OVCAR3 (cell line): Measurements from ENCODE around the genes BEGAIN and PPP2R5C.

DNA sequence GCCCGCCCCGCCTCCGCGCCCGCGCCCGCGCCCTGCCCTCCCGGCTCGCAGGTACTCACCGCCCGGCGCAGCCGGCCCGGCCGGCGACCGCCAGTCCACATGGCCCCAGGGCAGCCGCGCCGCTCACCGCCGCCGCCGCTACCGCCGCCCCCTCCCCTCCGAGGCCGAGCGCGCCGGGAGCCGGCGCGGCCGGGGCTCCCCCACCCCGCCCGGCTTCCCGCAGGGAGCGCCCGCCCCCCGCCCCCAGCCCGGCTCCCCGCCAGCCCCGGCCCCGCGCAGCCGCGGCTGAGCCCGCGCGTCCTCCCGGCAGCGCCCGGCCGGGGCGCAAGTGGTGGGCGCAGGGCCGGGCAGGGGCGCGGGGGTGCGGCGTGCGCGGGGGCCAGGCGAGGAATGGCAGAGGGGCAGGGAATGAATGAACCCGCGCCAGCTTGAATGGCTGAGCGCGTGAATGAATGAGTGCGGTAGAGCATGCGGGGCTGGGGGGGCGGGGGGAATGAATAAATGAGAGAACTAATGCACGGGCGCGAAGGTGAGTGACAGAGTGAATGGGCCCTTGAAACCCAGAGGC is at the start of gene BEGAIN:
Gene BEGAIN (minus strand): TSS at position 228 of the 568 bp plus-strand sequence.
- RRBS: 5% methylated on average over 30 of the region's 76 CpGs

DNA sequence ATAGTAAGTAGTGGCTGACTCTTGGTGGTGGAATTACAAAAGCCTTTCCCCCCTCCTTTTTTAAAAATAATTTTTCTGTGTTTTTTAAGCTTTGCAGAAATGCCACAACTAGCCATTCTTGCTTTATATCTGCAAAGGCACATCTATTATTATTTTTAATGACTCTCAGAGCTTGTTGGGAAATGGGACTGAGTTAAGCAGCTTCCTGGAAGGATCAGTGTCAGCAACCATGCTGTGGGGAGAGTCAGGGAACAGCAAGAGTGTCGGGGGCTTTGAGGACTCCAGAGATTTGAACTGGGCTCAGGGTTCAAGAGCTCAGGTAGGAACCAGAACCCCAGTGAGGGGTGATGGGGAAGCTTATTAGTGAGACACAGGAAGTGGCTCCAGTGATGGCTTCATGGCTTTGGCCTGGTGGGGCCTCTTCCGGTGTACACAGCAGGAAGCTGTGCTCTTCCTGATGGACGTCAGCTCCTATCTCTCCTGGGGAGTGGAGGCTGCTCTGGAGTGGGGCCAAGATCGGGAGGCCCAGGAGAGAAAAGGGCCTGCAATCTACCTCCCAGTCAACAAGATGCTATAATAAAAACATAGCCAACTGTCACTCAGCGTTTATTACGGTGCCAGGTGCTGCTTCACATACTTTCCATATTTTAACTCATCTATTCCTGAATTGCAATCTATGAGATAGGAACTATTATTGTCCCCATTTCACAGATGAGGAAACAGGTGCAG is 63.9 kb upstream of the DLK1 start:
- RRBS: no CpG with 5 or more reads among the region's 6 CpGs

GRCh38 chr14:100678573-100679015 is 48.1 kb upstream of the DLK1 start:
- RRBS: no CpG with 5 or more reads among the region's 7 CpGs

DNA sequence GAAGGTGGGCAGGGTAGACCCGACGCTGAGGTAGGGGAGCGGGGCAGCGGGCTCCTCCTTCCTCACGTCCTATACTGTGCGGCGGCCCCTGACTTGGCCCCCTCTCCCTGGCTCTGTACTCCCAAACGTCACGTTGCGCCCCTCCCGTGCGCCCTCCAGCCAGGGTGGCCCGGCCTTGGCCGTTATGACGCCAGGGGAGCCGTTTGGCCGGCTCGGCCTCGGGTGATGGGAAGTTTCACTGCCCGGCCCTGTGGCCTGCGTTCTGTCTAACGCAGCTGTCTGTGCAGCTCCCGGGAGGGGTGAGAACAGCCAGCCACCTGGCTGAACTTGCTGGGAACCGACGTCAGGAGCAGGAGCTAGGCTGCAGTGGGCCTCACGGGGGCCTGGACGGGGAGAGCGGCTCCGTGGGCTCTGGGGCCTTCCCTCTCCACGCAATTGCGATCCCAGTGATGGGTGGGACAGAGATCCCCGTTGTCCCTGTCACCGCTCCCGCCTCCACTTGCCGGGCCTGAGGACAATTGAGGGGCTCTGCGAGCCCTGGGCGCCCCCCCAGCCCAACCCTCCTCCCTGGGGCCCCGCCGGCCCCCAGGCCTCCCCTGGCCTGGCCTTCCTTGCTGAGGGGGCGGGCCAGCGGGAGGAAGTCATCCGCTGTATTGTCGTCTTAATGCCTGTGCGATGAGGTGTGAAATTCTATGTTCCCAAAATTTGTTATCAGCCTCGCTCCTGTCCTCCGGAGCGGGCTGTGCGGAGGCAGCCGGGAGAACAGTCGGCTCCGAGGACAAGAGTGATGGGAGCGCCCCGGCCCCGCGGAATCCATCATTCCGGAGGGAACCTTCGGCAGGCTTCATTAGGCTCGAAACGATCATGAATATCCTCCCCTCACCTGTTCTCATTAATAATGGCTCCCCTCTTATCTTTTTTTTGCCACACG is 17.6 kb upstream of the DLK1 start:
- RRBS: 37% methylated on average over 20 of the region's 60 CpGs

DNA sequence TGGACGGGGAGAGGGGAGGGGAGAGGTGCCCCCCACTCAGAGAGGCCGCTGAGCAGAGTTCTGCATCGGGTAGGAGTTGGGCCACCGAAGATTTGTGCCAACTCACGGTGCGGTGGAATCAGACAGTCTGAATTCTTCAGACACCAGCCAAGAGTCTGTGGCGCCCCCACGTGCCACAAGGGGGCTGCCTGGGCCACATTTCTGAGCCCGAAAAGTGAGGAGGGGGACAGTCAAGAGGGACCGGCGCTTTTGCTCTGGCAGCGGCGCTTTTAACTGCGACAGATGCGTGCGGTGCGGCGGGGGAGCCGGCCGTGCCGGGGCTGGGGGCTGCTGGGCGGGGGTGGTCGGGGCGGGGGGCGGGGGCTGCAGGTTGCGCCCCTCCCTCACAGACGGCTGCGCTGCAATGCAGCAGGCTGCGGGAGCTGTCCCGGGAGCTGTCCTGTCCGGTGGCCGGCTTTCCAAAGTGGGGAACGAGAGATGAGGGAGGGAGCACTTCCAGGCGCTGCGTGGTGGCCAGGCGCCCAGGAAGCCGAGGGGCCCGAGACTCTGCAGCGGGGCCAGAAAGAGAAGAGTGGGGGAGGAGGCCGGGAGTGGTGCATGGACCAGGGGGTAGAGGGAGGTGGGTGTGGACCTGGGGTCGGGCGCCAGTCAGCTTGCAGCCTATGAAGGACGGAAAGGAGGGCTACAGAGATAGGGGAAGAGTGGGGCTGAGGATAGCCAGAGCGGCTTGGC is 1.0 kb upstream of the RTL1 start:
- RRBS: 7% methylated on average over 13 of the region's 44 CpGs

DNA sequence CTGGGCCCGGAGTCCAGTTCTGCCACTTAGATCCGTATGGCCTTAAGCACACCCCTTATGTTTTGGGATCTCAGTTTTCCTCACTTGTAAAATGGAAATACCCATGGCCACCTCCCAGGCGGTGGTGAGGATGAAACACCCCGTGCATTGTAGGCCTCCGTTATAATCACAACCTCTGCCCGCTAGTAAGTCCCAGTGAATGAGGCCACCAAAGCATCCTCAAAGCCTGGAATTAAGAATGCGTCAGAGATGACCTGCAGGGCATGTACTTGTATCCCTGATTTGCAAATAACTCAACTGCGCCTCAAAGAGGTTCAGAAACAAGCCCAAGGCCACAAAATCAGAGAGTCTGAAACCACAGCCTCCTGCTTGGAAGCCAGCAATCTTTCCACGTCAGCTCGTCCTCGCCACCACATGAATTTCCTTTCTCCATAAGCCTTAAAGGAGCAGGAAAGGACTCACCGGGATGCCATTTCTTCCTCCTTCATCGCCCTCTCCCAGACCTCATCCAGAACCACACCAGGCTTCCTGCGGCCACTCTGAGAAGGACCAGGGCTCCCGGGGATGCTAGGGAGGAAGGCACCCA is 391.7 kb upstream of the PPP2R5C start:
- RRBS: 22% methylated on average over 4 of the region's 15 CpGs

- RRBS: no CpG with 5 or more reads among the region's 13 CpGs
Measured at GRCh38 chr14:101400882-101401344, 360.6 kb upstream of the PPP2R5C start.

DNA sequence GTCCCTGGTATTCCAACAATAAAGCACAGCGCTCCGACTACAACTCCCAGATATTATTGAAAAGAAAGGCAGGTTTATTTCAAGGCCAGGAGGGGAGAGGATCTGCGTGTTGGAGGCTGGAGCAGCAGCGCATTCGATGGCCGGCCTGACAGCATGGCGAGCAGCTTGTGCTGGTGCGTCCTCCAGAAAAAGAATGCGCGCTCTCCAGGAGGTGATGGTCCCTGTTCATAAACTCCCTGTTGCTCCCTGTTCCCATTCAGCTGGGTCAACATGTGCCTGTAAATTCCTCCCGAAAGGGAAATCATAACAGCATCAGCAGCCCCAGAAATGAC is 353.2 kb upstream of the PPP2R5C start:
- RRBS: no CpG with 5 or more reads among the region's 11 CpGs

DNA sequence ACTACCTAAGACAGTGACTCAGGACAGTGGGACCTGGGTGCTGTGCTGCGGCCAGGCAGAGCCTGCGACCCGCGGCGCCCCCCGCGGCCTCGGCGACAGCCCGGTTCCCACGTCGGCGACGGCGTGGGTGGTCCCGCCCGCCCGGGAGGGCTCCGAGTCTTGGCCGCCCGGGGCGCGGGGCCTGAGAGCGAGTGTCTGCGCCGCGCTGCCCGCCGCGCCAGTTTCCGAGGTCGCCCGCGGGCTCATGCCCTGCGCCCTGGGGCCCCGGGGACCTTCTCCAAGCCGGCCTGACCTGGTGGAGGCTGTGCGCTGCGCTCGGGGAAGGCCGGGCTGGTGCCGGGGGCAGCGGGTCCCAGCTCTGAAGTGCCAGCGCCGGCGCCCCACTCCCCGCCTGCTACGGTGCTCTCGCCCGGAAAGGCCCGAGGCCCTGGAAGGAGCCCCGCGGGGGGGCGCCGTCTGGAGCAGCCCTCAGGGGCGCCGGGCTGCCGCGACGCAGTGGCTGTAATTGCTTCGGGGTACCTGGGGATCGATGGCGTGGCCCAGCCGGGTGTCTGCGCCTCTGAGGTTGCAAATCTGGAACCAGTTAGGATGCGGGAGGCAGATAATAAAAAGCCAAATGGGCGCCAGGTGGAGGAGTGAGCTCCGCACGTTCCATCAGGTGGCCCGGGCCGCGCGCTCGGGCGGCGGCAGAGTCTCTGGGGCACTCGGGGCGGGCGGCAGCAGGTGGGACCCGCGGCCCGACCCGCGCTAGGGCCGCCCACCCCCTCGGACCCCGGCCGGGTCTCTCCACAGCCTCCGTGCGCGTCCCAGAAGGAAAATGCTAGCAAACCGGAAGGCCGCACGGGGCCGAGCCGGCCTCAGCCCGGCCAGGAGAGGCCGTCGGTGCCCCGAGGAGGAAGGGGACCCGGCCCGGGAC is 302.6 kb upstream of the PPP2R5C start:
- RRBS: 6% methylated on average over 71 of the region's 102 CpGs

GRCh38 chr14:101476903-101477424 is 284.5 kb upstream of the PPP2R5C start:
- RRBS: no CpG with 5 or more reads among the region's 12 CpGs

DNA sequence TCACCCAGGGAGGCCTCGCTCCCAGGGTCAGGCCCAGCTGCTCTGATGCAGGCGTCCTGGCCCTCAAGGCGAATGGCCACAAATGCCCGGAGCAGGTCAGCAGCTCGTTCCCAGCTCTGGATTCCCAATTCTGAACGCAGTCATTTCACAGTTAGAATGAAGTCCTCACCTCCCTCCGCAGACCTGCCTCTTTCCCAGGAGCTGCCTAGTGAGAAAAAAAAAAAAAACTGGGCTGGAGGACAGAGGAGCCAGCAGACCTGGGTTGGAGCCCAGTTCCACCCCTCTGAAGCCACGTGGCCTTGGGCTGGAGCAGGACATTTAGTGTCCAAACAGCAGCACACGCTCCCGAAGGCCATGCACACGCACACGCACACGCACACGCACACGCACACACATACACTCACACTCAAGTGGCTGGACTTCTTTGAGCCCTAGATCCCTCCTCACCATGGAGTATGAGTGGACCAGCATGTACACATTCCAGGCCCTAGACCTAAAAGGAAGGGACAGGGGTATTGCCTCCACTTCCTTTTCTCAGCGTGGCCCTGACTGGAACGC is 262.3 kb upstream of the PPP2R5C start:
- RRBS: no CpG with 5 or more reads among the region's 17 CpGs

DNA sequence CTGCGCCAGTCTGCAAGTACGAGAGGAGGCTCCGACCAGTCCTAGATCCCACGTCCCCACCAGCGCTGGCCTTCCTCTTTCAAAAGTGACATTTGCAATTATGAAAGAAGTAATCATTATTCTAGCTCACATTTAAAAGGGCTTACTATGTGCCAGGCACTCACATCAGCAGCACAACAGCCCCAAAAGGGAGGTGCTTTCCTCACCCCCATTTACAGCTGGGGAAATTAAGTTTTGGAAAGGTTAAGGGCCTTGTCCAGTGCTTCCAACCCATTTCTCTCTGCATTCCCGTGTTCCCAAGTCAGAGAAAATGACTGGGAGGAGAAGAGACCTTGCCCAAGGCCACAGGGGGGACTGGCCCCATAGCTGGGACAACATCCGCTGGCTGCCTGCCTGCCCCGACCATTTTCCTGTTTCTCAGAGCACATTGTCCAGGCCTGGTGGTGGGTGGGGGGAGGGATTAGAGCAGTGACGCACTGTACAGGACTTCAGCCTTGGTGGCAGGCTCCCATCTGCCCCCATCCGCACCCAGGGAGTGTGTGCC is 172.7 kb upstream of the PPP2R5C start:
- RRBS: no CpG with 5 or more reads among the region's 10 CpGs

DNA sequence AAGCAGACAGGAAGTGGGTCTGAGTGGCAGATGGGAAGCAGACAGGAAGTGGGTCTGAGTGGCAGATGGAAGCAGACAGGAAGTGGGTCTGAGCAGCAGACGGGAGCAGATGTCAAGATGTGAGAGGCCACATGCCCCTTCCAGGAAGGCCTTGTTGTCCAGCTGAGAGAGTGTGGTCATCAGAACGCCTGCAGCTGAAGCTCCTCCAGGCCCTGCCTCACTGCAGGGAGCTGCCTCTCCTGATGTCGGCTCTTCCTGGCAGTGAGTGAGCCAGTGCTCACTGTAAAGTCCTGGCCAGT is 165.2 kb upstream of the PPP2R5C start:
- RRBS: no CpG with 5 or more reads among the region's 3 CpGs

DNA sequence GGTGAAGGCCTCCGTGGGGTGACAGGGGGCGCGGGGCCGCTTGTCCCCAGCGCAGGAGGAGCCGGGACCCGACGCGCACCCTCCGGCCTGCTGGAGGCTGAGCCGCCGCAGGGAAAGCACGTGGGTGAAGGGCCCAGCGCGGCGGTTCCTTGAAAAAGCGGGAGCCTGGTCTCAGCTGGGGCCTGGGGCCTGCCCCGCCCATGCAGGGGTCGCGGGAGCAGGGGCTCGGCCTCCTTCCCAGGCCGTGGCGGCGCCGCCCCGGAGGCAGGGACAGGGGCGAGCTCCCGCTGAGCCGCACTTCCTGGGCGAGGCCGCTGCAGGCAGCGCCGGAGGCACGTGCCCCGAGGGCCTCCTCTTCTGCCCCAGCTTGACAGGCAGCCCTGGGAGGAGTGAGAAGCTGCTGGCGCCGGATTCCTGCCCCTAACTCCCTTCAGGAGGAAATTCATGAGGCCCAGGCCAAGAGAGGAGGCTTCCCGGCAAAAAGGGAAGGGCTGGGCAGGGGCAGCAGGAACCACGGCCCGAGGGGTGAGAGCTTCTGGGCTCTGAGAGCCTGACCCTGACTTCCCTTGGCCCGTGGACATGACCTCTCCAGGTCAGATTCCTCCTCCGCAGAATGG is 55.4 kb upstream of the PPP2R5C start:
- RRBS: 81% methylated on average over 19 of the region's 42 CpGs

DNA sequence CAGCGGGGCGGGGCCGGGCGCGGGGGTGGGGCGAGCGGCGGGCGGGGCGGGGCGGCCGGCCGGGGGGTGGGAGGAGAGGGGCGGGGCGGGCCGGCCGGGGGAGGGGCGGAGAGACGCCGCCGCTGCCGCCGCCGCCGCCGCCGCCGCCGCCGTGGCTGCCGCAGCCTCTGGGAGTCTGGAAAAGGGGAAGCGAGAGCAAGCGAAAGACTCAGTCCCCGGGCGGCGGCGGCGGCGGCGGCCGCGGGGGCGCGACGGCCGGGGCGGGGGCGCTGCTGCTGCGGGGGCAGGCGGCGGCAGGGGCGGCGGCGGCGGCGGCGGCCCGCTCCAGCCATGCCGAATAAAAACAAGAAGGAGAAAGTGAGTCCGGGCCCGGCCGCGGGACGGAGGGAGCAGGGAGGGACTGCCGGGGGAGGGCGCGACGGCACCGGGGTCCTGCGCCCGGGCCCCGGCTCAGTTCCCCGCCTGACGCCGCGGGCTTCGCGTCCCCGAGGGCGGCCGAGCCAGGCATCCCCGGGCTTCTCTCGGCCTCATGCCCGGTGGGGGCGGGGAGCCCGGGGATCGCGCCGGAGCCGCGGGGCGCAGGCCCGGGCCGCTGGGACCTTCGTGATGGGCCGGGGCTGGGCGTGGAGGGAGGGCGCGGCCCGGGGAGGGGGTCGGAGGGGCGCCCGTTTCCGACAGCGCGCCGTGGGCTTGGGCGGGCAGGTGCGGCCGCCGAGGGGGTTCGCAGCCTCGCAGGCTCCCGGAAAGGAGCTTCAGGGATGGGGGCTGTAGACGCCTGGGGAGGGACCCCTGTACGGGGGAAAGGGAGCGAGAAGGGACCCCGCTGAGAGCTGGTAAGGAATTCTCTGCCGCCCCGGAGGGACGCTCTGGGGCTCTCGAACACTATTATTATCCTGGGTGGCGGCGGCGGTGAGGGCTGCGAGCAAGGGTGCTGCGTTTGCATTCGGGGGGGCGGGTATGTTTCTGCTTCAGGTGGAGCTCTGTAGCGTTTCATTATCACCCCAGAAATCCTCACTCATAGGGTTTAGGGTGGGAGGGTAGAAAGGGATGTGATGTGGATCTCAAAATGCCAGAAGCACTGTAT is at the start of gene PPP2R5C:
Gene PPP2R5C (plus strand): TSS at position 146 of the 1,084 bp plus-strand sequence.
- RRBS: 4% methylated on average over 57 of the region's 130 CpGs

GRCh38 chr14:101809339-101810663 is 48.3 kb downstream of the PPP2R5C start:
- RRBS: 22% methylated on average over 2 of the region's 29 CpGs

GRCh38 chr14:101819183-101819576 is 57.7 kb downstream of the PPP2R5C start:
- RRBS: no CpG with 5 or more reads among the region's 7 CpGs

GRCh38 chr14:101820949-101822053 is 59.8 kb downstream of the PPP2R5C start:
- RRBS: no CpG with 5 or more reads among the region's 17 CpGs

DNA sequence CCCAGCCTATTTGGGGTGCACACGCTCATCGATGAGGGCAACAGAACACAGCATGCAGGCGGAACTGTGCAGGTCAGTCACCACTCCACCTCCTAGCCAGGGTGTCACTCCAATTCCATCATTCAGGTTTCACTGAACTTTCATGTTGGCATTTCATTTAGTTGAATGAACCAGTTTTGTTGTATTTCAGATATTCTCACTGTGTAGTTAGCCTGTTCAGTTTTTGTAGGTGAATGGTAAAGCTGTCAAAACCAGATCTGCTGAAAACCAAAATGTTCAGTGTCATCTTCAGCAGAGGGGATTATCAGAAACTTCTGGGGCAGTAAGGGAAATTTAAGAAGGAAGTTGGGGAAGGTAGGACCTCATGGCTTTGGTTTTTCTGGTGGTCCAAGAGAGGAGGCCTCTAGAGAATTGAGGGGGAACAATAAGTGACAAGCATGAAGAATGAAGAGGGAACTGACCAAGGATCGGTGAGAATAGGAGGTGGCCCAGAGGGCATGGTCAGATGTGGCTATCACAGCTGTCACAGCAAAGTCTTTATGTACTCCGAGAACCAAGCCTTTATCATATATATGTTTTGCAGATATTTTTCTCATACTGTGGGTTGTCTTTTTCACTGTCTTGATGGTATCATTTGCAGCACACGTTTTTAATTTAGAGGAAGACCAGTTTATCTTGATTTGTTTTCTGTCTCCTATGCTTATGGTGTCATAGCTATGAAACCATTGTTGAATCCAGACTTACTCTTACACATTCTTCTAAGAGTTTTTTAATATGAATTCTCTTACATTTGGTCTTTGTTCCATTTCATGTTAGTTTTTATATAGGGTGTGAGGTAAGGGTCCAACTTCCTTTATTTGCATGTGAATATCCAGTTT is 64.2 kb downstream of the PPP2R5C start:
- RRBS: no CpG with 5 or more reads among the region's 6 CpGs